Myometrial cell (primary cell): ENCODE measurements around the genes SDK2 and CD300E.

DNA sequence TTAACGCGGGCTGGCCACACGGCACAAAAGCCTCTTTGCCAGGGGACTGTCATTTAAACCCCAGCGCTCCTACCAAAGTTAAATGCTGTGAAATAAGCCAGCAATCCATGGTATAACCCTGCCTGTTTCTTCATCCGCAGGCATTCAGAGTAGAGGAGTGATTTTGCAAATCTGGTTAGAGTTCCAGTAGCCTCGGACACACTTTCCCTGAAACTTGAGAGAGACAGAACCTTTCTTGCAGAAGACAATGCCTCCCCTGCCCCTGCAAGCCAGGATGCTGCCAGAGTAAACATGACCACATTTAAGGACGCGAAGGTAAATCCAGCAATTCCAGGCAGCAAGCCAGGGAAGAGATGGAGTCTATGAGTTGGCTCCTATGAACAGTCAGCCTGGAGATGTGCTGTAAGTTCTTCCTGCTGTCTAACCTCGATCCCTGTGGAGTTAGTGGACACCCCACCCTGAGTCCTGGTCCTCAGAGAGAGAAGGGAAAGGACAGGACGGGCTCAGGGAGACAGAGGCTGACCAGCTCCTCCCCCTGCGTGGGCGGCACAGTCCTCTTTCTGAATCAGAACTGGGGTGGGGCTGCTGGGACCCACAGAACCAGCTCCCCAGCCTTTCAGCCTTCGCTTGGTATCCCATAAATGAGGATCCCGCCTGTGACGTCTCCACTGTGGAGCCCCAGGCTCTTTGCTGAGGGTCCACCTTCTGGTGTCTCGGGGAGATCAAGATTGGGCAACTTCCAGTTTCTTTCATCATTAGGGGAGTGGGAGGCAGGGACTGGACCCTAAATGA lies 25.0 kb downstream of the CDC42EP4 start:
- RAMPAGE, long total RNA: no peak

DNA sequence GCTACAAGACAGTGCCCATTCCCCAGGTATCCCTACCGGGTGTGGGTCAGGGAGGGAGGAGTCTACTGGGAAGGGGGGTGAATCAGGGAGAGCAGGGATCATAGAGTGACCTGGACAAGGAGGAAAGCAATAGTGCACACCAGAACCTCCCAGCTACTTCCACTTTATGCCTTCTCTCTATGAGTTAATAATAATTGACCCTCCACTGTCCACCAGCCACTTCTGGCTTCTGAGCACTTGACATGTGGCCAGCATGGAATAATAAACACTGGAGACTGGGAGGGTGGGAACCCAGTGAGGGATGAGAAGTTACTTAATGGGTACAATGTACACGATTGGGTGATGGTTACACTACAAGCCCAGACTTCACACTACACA lies 11.5 kb downstream of the CDC42EP4 start:
- RAMPAGE, long total RNA: no peak

GRCh38 chr17:73309510-73310411 lies 2.0 kb downstream of the CDC42EP4 start:
- RAMPAGE, long total RNA: no peak

DNA sequence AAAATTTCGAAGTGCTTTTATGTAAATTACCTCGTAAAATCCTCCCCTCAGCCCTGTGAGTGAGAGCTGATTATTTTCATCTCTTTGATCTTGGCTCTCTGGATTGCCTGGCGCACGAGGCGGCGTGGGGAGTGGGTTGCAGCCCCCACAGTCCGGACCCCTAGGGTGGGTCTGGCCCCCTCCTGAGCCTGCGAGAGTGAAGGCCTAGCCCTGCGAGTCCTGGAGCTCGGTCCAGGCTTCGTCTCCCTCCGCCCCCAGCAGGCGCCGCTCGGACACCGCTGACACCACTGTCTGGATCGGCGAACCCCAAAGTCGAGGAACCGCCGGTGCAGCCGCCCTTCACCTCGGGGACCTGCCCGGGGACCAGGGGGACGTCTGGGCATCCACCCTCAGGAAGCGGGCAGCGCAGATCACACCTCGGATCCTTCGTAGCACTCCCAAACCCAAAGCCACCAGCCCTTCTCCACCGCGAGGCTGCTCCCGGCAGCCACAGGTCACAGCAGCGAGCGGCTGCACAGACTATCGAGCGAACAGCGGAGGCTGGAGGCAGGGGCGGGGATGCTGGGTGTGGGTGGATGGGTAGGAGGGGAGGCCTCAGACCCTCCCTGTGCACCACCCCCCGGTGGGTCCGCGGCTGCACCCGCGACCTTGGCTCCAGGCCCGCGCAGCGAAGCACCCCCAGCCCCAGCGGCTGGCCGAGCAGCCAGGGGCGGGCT lies 1.3 kb downstream of the SDK2 start:
- RAMPAGE, long total RNA: no peak

DNA sequence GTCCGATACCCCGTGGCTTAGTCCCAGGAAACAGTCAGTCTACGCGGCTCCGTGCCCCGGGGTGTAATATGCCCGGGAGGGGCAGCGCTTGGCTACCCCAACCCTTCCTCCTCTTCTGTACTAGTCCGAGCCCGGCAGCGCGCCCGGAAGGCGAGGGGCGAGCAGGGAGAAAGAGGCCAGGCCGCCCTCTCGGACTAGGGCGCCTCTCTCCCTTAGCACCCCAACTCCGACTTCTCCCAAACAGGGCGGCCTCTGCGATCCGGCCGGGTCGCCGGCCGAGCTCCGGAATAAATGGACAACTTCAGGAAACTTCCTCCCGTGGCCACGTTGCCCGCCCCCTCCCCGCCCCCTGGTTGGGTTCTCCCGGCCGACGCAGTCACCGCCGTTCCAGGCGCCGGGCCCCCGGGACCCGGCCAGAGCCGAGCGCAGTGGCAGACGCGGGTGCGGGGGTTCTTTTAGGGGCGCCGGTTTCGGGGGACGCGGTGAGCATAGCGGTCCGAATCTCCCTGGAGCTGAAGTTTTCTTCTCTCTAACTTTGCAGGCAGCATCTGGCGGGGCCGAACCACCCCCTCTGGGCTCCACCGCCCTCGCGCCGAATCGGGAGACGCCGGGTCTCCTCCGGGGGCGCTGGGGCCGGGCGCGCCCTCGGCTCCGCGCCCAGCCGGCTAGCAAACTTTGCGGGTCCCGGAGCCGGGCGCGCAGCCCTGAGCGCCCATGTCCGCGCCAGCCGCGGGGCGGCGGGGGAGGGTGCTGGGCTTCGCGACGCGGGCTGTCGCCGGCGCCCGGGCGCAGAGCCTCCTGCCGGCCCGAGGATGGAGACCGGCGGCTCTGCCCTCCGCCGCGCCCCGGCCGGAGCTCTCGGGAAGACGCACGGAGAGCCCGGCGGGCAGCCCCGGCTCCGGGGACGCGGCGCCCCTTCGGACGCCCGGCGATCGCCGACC lies at the start of gene SDK2:
TSS of gene SDK2 (minus strand) at position 289 of the 941 bp plus-strand sequence.
- RAMPAGE, long total RNA: no peak

DNA sequence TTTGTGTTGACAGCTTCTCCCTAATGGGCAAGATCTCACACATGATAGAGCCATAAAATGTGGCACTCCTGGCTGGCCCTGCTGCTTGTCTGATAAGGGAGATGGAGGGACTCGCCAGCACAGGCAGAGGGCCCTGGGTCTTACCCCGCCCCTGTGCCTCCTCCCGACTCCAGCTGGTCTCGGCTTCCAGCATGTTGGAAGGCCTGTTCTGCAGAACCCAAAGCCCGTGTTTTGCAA lies 106.7 kb upstream of the SDK2 start:
- RAMPAGE, long total RNA: no peak

DNA sequence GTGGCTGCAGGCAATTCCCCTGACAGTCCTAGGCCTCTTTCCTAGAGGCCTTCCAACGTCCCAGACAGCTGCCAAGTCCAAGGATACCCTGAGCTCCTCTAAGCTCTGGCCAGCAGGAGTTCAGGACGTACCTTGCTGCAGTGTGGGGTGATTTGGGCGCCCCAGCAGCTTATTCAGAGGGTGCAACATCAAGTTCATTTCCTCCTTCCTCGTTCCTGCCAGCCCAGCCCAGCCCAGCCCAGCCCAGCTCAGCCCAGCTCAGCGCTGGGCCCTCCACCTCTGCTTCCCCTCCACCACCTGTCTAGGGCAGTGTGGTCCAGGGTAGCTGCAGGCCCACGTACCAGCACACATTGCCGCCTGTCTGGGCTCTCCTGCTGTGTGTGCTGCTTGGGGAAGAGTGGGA lies 246.4 kb upstream of the RPL38 start:
- RAMPAGE, long total RNA: no peak

GRCh38 chr17:74004445-74004809 lies 199.1 kb upstream of the RPL38 start:
- RAMPAGE, long total RNA: no peak

DNA sequence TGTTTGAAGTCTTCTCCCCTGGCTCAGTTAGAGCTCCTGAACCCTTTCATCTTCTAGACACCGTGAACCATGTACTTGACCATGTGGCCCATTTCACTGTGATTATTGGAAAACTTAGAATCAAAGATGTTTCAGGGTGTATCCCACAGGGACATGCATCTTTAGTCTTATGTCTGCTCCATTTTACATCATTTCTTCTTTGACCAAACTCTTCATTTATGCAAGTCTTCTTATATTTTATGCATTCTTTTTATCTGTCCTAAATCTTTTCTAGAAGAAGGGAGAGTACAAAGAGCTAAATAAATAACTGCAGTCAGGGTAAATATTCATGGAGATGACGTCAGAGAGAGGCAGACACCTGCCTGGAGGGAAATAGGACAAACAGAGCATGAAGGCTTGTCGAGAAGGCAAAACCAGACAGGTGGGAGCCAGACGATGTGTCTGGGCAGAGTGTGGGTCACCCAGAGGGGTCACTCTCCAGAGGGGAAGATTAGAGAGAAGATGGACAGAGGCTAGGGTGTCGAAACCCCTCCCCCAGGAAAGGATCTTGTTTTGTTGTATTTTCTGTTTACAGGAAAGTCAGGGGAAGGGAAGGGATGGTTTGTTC lies 78.4 kb upstream of the RPL38 start:
- RAMPAGE, long total RNA: no peak

- RAMPAGE, long total RNA: no peak
Observed at GRCh38 chr17:74163469-74163918, 40.0 kb upstream of the RPL38 start.

GRCh38 chr17:74280105-74280523 lies 6.1 kb downstream of the DNAI2 start:
- RAMPAGE, long total RNA: no peak

GRCh38 chr17:74284780-74285550 lies 10.9 kb downstream of the DNAI2 start:
- RAMPAGE, long total RNA: no peak

DNA sequence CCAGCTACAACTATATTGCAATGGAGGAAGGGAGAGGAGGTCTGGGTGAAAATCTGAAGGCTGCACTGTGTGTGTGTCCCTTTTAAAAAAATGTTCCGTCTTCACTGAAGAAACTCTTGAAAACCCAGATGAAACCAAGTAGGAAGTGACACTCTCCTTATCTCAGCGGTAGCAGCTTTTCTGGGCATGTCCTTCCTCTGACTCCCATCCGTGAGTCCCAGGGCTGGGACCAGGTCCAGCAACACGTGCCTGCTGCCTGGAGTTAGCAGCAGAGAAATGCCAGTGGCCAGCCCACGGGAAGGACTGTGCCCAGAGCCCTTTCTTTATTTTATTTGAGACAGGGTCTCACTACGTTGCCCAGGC lies 17.8 kb upstream of the KIF19 start:
- RAMPAGE, long total RNA: no peak

GRCh38 chr17:74394665-74395490 lies 27.6 kb downstream of the GPR142 start:
- RAMPAGE, long total RNA: no peak

GRCh38 chr17:74447820-74448194 lies 15.9 kb downstream of the GPRC5C start:
- RAMPAGE, long total RNA: no peak

DNA sequence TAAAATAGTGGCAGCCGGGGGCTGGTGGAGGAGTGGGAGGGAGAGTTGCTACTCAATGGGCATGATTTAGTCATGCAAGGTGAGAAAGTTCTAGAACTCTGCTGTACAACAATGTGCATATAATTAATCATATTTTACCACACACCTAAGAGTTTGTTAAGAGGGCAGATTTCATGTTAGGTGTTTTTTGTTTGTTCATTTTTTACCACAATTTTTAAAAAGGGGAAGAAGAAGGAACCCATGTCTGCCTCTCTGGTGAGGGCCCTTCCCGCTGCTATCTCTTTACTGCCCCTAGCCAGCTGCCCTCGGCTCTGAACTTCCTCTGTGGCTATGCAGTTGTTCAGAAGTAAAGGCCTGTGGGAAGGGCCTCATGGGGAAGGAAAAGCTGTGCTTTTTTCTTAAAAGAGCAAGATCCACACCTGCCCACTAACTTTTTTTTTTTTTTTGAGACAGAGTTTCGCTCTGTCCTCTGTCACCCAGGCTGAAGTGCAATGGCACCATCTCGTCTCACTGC lies 11.2 kb downstream of the CD300LB start:
- RAMPAGE, long total RNA: no peak

- RAMPAGE, long total RNA: no peak
Observed at GRCh38 chr17:74532057-74532766, 937 bp upstream of the CD300LB start.

DNA sequence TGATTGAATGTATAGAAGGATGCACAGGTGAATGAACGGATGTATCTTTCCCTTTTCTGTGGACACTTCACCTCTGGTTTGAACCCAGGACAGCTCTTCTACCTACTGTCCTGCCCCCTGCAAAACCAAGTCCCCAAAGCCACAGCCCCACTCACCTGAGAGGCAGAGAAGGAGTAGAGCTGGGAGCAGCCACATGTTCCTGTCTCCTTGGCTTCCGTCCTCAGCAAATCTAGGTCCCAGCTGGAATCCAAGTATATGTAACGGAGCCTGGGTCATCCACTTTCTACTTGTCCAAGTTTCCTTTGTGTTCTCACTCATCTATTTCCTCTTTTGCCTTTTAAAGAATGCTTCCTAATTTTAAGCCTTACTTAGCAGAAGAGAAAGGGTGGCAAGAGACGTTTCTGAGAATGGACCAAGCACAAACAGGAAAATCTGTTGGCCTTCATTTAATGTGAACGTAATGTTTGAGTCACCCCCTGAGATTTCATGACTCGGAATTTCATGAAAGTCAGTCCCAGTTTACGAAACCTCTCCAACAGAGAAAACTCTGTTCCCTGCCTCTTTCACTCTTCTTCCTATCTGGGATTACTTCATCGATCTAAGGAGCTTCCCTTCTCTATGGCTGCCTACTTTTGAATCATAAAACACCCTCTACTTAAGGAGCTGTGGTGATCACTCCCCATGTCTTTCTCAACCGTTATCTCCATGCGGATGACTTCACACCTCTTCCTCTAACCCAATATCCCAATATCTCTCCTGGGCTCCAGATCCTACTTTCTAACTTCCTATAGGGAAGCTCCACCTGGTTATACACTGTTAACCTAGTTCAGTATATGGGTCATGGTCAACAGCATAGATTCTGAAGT lies at the start of gene CD300E:
TSS of gene CD300E (minus strand) at position 312 of the 866 bp plus-strand sequence.
- RAMPAGE, long total RNA: no peak

DNA sequence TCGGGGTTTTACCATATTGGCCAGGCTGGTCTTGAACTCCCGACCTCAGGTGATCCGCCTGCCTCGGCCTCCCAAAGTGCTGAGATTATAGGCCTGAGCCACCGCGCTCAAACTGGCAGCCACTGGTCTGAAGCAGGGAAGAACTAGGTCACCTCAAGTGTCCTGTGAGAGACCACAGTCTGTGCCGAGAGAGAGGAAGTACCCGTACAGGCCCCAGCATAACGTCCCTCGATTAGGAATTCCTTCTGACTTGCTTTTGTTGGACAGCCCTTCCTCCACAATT lies 13.7 kb upstream of the CD300E start:
- RAMPAGE, long total RNA: no peak

- RAMPAGE, long total RNA: no peak
Observed at GRCh38 chr17:74641392-74641891, 17.9 kb upstream of the CD300E start.